Neural progenitor cell (in vitro differentiated cells): ENCODE data around the gene NKAIN2.

- RAMPAGE, long total RNA = no peak
Measured at GRCh38 chr6:118894838-118895465, 1.0 kb downstream of the ASF1A start.

DNA sequence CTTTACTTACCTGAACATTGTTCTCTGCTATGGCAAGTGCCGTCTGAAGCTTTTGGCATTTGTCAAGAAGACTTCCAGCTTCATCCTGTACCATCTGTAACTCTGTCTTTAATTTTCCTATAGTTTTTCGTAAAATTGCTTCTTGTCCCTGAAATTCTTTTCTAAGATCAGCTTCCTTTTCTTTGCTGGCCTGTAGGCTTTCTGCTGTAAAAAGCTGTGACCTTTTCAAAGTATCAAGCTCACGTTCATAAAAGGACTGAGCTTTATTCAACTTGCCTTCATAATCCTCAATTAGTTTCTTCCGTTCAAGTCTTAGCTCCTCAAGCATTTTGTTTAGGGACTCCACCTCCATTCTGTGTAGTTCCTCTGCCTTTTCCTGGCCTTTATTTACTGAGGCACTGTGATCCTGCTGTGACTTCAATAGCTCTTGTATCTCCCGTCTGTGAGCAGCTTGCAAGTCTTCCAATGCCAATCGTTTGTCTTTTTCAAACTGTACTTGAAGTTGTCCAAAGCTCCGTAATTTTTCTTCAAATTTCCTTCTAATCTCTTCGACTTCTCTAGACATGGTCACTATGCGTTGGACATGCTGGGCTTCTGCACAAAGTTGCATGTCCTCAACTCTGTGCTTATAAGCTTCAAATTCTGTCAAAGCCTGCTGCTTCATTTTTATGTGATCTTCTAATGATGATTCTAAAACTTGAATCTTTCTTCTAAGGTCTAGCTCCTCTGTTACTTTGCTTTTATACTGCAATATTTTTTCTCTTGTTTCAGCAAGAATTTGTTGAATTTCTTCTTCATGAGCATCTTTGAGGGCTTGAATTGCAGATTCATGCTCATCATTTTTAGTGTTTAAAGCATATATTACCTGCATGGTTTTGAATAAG, 54.3 kb downstream of the FAM184A start:
- RAMPAGE, long total RNA = no peak

DNA sequence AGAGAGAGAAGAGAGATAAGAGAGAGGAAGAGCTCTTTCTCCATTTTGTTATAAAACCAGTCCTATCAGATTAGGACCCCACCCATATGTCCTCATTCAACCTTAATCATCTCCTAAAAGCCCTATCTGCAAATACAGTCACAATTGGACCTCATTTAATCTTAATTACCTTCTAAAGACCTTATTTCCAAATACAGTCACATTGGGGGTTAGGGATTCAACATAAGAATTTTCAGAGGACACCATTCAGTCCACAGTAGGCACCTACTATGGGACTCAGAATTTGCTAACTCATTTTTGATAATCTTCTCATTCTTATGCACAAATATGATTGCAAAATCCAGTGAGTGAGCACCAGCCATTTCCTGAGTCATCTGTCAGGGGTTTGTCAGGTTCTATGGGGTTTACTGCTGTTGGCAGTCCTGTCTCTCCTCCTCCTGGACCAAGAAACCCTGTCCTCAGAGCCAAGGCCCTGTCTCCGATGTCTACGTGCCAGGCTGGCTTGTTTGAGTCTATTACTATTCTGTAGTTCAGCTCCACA, 58.9 kb upstream of the FAM184A start:
- RAMPAGE, long total RNA = no peak

- RAMPAGE, long total RNA = no peak
Measured at GRCh38 chr6:119188320-119188664, 109.8 kb upstream of the FAM184A start.

DNA sequence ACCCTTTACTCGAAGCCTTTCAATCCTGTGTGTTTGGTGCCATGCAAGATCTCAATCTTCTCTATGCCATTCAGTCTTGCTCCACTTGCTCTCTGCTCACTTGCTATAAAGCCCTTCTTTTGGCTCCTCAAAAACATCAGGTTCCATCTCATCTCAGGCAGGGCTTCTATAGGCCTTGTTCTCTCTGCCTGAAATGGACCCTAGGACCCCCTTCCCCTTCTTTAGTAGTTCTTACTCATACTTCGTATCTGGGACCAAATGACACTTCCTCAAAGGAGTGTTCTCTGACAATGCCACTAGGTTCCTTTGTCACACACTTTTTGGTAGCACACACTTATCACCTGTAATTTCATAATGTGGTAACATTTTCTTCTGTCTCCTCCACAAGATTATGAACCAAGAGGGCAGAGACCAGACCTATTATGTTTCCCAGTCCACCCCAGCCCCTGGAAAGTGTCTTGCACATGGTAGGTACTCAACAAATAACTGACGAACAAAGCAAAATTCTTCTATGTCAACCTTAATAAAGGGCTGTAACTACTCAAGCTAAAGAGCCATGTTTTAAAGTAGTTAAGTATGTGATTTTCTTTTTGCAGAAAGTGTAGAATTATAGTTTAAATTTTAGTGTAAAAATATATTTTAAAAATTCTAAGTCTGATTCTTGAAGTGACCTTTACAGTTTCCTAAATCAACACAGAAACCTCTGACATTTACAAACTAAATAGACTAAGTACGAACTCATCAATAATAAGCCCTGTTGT, 116.9 kb upstream of the FAM184A start:
- RAMPAGE, long total RNA = no peak

- RAMPAGE, long total RNA = no peak
Measured at GRCh38 chr6:119221073-119222124, 128.2 kb downstream of the MAN1A1 start.

DNA sequence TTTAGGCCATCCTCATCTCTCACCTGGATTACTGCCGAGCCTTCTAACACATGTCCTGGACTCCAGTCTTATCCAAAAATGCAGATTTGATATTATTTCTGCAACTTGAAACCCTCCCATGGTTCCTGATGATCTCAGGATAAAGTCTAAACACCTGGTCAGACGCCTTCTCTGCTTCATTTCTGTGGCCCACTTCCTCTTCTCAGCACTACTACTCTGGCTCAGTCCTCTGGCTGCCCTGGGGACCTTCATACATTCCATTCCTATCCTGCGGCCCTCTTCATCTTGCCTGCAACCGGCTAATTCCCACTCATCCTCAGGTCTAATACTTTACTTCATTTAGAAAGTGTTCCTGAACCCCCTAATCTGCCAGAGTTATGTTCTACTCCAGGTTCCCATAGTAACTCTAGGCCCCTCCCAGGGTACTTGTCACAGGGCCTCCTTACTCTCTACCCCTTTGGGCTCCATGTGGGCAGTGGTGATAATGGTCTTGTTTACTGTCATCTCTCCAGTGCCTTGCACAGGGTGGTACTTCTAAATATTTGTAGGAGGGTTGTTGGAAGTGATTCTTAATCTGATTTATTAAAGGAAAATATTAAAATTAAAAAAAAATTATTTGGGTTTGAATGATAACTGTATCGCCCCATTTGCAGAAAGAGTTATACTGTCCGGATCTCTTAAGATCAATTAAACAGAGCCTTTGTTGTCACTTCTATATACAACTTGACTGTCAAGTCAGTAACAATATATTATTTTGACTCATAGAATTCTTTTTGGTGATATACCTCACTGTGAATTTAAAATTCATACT, 18.9 kb downstream of the MAN1A1 start:
- RAMPAGE, long total RNA = no peak

GRCh38 chr6:119342907-119343928, 6.3 kb downstream of the MAN1A1 start:
- RAMPAGE, long total RNA = no peak

- RAMPAGE, long total RNA = no peak
Measured at GRCh38 chr6:121335115-121335816, 986 bp upstream of the TBC1D32 start.

DNA sequence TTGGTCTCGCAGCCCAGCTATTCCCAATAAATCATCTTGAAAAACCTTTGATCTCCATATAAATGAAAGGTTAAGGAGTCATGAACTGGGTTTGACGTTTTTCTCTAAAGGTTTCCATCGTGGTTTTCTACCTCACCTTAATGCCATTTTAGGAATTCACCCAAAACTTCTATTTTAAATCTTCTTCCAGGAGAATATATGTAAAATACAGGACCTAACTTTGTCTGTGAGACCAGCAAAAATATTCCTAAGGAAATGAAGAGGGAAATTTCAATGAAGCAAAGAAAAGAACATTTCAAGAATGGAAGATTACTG, 180.2 kb downstream of the GJA1 start:
- RAMPAGE, long total RNA = no peak

- RAMPAGE, long total RNA = no peak
Measured at GRCh38 chr6:122444014-122444677, 27.5 kb downstream of the SERINC1 start.

DNA sequence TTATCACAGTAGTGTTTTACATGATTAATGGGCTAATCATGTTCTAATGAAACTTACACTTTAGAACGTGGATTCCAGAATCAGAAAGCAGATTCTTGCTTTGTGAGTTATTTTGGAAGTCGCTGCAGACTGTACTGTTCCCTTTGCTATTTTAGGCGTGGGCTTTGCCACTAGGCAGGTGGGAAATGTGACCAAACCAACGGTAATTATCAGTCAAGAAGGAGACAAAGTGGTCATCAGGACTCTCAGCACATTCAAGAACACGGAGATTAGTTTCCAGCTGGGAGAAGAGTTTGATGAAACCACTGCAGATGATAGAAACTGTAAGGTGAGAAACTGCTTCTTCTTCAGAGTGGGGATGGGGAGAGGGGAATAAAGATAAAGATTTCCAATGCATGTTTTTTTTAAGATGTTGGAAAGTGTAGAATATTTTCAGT, 638 bp downstream of the FABP7 start:
- RAMPAGE, long total RNA = no peak

DNA sequence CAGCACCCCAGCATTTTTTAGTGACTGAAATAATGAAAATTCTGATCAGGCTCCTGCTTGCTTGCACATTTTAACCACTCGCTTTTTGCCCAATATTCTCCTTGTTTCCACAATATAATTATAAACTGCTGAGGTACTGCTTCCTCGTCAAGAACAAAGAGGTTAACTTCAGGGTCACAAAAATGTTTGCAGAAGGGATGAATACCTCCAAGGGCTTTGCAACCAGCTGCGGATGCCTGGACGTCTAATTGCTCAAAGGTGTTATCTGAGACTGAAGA, 506 bp upstream of the SMPDL3A start:
- RAMPAGE, long total RNA = no peak

GRCh38 chr6:123471811-123472357, 164.9 kb downstream of the TRDN start:
- RAMPAGE, long total RNA = no peak

GRCh38 chr6:123803006-123804505, at the start of gene NKAIN2:
Gene NKAIN2 (plus strand): TSS chr6:123803865.
- RAMPAGE, long total RNA = no peak

GRCh38 chr6:124978725-124979471, 16.7 kb downstream of the RNF217 start:
- RAMPAGE, long total RNA = no peak

- RAMPAGE, long total RNA = no peak
Measured at GRCh38 chr6:125123489-125124622, 29.7 kb upstream of the TPD52L1 start.

- RAMPAGE, long total RNA = no peak
Measured at GRCh38 chr6:125154126-125154712, 646 bp downstream of the TPD52L1 start.

- RAMPAGE, long total RNA = no peak
Measured at GRCh38 chr6:125300790-125301458, 843 bp downstream of the HDDC2 start.

DNA sequence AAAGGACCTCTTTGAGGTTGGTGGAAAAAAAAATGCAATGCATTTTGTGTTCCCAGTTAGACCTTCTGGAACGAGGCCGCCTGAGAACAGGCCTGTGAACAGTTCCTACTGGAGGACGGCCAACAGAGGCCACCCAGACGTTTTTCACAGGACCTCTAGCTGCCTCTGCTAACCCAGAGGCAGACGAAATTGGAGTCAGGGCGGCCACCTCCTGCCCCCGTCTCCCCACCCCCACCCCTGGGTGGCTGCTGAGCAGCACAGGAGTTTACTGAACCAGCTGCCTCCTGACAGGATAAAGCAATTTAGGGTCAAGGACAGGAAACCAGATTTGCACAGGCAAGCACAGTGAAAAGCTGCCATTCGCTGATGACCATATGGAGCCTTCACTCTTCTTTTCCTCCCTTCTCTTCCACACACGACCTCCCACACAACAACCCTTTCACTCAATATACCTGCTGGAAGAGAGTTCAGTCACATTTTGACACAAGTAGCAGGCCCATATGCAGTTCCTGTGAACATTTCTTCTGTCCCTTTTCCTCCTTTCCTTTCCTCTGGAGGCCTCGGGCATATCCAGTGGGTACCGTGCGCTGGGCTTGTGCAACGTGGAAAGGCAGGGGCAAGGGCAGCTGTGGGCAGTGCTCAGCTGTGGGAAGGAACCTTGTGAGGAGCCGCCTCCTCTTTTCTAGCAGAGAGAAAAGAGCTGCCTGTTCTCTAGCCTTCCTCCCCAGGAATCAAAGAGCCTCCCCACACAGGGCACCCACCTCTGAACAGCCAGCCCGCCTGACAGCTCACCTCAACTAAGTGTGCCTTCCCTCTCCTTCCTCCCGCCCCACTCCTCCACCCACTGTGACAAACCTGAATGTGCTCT, 143.0 kb upstream of the HDDC2 start:
- RAMPAGE, long total RNA = no peak